PFSK-1 (cell line): ENCODE results near the gene FBXL5.

DNA sequence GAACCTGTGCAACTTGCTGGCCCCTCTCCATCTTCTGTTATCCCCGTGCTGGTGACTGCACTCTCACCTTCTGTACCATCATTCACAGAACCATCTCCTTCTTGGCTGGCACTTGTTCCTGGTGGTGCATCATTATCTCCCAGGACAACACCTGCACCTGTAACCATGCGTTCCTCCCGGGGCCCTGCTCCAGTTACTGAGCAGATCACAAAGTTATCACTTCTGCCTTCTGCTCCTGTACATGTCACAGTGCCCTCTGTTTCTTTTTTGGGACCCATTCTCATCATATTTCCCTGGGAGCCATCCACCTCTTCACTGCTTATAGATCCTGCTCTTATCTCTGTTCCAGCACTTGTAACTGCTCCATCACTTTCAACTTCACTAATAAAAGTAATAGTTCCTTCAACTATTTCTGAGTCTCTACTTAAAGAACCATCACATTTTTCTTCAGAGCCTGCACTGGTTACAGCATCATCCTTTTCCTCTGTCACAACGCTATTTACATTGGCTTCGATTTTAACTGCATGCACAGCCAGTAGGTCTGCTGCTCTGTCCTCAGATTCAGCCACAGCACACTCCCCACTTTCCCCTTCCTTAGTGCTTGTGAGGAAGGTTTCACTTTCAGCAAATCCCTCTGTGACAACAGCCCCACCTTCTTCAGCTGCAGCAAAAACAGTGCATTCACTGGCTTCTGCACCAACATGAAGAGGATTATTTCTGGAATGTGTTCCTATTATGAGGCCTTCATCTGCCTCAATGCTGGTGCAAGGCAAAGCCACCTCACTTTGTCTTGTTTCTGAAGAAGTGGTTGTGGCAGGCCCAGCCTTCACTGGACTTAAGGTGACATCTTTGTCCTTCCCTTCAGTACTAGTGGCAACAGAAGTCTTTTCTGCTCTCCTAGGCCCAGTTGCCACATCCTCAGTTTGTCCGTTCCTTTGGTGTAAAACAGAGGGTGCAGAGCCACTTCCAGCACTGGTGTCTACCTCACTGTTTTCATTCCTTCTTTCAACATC, 25.7 kb downstream of the BOD1L1 start:
- RRBS = no CpG with 5 or more reads among the region's 6 CpGs

GRCh38 chr4:13604630-13605223, 22.8 kb downstream of the BOD1L1 start:
- RRBS = no CpG with 5 or more reads among the region's 7 CpGs

DNA sequence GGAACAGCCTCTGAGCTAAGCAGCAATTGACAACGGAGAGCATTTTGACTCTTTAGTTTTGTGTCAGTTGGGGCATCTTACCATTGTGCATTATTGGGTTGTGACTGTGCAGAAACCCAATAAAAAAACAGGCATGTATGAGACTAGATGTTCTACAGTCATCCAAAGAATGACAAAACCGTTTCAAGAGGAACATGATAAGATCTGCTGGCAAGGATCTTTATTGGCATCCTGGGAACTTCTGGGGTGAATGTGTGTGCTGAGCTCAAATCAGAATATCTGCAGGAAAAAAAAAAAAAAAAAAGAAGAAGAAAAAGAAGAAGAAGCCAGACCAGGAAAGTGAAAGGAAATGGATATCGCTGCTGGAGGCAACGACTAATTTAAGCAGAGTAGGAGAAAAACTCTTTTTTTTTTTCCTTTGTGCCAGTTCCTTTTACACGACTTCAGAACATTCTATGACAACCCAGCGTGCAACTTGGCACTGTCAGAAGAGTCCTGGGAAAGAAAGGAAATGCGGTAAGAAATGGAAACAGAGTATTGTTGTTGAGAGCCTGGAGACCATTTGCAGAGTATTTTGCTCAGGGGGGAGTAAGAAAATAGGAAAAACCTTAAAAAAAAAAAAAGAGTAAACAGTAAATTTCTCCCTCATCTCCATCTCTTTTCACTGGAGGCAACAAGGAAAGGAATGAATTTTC, 484.3 kb upstream of the BOD1L1 start:
- RRBS = no CpG with 5 or more reads among the region's 7 CpGs

GRCh38 chr4:14856130-14856882, 146.0 kb upstream of the CPEB2 start:
- RRBS = no CpG with 5 or more reads among the region's 5 CpGs

DNA sequence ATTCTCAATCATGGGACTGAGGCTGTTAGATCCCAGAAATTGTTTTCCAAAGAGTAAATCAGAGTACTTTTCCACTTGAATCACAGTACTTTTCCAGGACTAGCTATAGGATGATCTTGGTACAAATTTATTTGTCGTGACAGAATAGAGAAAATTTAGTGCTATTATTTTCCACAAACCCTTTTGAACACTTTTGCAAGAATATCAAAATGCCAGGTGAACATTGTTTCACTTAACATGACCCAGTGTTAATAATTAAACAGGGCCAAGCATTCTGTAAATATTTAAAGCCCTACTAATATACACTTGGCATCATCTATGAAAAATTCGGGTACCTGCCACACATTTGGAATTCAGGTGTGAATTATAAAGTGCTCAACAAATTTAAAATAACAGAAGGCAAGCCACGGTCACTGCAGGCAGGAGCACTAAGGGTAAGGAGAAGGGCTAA, 44.0 kb upstream of the CPEB2 start:
- RRBS = no CpG with 5 or more reads among the region's 3 CpGs

GRCh38 chr4:14985174-14985491, 17.1 kb upstream of the CPEB2 start:
- RRBS = no CpG with 5 or more reads among the region's 1 CpG

DNA sequence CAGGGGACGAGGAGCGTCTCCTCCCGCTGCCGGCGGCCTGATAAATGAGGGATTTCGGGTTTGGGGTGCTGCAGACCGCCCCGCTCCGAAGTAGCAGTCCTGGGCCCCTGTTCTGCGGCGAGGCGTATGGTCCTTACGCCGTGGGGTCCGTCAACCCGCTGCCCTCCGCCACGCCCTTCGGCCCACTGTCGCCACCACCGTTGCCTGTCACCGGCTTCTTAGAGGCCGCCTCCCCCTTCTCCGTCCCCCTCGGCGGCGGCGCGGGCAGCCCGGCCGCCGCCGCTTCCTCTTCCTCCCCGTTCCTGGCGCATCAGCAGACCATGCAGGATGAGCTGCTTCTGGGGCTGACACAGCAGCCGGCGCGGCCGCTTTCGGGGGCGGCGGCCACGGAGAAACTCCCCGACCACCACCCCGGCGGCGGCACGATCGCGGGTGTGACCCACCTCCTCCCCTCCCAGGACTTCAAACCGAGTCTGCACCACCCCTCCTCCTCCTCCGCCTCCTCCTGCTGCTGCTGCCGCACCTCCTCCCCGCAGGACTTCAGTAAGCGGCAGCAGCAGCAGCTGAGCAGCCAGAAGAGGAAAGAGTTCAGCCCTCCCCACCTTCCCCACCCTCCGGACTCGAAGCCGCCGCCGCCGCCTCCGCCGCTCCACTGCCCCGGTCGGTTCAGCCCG, 486 bp downstream of the CPEB2 start:
- RRBS = 1% methylated on average over 36 of the region's 66 CpGs

DNA sequence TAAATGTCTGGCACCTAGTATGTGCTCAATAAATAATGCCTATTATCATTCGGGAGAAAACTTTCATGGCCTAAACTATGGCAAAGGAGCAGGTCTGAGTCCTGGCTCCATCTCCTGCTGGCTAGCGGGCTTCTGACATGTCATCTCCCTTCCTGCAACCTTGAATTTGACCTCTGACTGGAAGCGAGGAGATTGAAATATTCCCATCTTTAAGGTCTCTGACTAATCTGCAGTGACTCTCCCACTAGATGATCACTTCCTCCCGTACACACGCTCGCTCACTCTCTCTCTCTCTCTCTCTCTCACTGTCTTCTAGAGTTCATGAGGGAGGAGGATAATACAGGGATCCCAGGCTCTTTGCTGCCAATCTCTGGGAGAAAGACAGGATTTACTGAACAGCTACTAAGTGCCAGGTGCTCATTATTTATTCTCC, 193.8 kb upstream of the C1QTNF7 start:
- RRBS = no CpG with 5 or more reads among the region's 6 CpGs

GRCh38 chr4:15375566-15376129, 52.2 kb upstream of the C1QTNF7 start:
- RRBS = no CpG with 5 or more reads among the region's 5 CpGs

DNA sequence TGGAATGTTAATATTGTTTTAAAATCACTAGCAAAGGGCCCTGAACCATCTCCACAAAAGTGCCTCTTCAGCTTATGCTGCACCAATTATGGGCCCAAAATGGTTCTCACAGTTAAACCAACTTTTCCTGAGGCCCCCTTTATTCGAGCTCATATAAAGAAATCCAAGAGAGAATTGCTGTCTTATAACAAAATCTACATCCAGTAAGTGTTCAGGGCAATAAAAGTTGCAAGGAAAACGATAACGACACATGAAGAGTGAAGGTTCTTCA, 885 bp downstream of the FBXL5 start:
- RRBS = no CpG with 5 or more reads among the region's 3 CpGs

DNA sequence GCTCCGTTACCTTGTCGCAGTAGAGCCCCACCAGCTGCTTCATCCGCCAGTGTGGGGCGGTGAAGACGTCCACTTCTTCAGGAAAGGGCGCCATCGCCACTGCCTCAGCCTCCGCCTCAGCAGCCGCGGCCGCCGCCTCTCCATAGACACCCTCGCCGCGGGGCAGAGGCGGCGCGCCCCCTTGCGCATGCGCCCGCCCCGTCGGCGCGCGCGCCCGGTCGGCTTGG, at the start of gene FBXL5:
TSS of gene FBXL5 (minus strand) at position 164 of the 227 bp plus-strand sequence.
- RRBS = no CpG with 5 or more reads among the region's 29 CpGs

- RRBS = no CpG with 5 or more reads among the region's 1 CpG
Observed at GRCh38 chr4:15682389-15682612, 674 bp downstream of the FAM200B start.

GRCh38 chr4:16140149-16141425, 56.8 kb upstream of the PROM1 start:
- RRBS = no CpG with 5 or more reads among the region's 5 CpGs

GRCh38 chr4:16158110-16158960, 67.9 kb downstream of the TAPT1 start:
- RRBS = no CpG with 5 or more reads among the region's 12 CpGs

- RRBS = no CpG with 5 or more reads among the region's 21 CpGs
Observed at GRCh38 chr4:16227444-16227939, 1.2 kb upstream of the TAPT1 start.

DNA sequence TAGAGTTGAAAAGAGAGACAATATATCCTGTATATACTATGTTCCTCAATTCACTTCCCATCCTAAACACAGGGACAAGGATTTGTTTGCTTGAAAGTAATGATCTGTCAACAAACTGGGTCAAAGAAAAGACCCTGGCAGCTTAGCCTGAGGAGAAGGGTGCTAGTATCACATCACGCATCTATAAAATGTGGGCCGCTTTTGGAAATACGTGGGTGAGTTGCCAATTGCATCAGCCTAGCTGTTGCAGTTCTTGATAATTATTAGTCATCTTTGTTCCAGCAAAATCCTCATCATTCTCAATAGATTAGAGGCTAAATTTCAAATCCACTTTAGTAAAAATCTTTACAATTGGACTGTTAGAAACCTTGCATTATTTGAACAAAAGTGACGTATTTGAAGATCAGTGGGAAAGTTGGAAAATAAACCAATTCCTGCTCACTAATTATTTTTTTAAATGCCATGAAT, 33.6 kb upstream of the TAPT1 start:
- RRBS = no CpG with 5 or more reads among the region's 4 CpGs

DNA sequence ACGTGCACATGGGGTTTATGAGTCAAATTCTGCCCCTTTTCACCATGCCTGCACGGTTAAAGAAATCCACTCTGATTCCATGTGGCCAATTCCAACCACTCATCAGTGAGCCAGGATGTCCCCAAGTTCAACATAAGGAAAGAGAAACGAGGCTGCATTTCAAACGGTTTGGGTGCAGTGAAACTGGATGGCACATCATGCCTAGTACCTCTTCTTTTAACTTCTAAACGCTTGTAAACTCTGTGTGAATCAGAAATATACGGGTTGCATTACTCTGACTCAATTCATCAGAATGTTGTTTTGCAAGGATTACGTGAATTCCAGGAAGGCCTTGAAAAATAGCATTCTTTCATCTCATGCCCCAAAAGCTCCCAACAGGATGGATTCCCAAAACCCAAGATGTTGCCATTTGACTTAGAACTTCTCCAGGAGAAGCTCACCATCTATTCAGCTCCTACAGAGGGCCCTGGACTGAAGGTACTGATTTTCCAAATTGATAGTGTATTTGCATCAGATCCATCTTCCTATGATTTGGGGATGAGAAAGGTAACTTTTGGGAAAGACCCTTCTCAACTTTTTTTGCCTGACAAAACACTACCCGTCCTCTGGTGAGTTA, 270.4 kb downstream of the LDB2 start:
- RRBS = no CpG with 5 or more reads among the region's 8 CpGs

DNA sequence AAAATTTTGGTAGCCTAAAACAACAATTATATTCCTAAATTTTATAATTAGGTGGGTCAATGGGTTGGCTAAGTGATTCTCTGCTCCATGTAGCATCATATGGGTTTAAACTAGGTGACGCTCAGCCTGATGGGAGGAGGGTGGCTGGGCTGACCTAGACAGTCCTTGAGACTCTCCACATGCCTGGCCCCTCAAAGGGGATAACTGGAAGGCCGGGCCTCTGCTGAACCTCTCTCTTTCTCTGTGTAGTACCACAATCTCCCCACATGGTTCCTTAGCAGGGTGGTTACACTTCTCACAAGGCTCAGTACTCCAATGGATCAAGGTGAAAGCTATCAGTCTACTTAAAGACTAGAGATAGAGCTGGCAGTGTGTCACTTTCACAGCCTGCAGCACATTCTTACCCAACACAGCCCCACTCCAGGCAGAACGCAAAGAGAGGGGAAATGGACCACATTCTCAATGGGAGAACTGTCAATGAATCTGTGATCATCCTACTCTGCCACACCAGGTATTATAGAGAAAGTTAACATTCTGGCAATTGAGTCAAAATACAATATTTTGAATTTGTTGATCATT, 80.4 kb downstream of the LDB2 start:
- RRBS = no CpG with 5 or more reads among the region's 3 CpGs

- RRBS = no CpG with 5 or more reads among the region's 8 CpGs
Observed at GRCh38 chr4:16857325-16857973, 41.0 kb downstream of the LDB2 start.